Colonic mucosa (tissue), 1 donor: Measurements from ENCODE around the genes OR13G1, OR2W3, OR2T29, OR2T27 and ZNF672.

DNA sequence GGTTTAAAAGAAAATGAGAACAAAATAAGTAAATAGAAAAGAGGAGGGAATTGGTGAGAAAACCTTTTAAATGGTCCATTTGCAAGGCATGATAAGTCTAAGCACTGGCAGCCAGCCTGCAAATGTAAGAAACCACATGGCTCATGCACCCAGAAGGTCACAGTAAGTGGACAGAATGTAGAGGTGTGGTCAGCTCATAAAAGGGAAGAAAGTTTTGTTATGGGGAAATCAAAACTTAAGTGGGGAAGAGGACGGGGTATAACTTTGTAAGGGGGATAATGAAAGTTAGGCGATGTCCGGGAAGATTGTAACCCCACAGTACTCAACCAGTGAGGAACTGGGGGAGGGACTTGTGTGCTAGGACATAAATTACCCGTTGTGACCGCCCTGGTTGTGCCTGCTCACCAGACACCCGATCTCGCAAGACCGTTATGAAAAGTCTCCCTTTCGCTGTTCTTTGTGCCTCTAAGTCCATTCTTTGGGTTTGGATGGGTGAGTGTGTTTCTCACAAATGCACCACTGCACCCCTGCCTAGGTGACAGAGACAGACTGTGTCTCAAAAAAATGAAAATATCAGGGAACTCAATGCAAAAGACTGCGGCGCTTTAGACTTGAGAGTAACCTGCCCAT lies 28.5 kb upstream of the ZNF496 start:
- PRO-cap, result no peak

- PRO-cap, result no peak
These were observed 39.4 kb upstream of the NLRP3 start for GRCh38 chr1:247376461-247377148.

DNA sequence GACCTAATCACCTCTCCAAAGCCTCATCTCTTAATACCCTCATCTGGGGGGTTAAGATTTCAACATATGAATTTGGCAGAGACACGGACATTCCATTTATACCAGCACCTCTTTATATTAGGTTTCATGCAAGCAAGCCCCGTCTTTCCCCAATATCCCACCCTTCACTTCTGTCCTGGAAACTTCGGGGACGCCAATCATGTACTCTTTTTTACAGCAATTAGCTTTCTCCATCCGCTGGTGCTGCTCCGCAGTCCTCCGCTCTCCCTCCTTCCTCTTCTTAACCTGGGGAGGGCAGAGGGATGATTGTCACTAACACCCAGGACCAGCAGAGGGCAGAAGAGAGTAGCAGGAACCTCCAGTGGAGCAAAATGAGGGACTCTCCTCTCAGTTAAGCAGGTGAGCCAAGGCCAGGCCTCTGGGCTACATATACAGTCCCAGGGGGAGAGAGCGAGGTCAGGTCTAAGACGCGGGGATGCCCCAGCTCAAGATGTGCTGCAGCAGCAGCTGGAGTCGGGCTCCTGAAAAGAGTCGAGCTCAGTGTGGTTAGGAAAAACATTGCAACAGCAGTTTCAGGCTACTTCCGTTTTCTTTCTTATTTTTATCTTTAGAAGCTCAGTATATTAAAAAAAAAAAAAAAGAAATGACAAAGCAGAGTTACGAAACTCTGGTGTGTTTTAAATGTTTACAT lies 25.9 kb upstream of the NLRP3 start:
- PRO-cap, result no peak

- PRO-cap, result no peak
These were observed at the start of gene OR13G1 for GRCh38 chr1:247679530-247680164. OR13G1 (minus strand) TSS chr1:247679739.

DNA sequence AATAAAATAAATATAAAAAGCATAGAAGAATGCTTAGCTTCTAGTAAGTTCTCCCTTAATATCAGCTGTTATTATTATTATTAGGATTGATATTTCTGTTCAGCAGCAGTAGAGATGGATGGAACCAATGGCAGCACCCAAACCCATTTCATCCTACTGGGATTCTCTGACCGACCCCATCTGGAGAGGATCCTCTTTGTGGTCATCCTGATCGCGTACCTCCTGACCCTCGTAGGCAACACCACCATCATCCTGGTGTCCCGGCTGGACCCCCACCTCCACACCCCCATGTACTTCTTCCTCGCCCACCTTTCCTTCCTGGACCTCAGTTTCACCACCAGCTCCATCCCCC lies at the start of gene OR2W3:
OR2W3 (plus strand) TSS at position 115 of the 352 bp plus-strand sequence.
- PRO-cap, result no peak

GRCh38 chr1:247906100-247907161 lies 11.0 kb downstream of the OR2W3 start:
- PRO-cap, result no peak

DNA sequence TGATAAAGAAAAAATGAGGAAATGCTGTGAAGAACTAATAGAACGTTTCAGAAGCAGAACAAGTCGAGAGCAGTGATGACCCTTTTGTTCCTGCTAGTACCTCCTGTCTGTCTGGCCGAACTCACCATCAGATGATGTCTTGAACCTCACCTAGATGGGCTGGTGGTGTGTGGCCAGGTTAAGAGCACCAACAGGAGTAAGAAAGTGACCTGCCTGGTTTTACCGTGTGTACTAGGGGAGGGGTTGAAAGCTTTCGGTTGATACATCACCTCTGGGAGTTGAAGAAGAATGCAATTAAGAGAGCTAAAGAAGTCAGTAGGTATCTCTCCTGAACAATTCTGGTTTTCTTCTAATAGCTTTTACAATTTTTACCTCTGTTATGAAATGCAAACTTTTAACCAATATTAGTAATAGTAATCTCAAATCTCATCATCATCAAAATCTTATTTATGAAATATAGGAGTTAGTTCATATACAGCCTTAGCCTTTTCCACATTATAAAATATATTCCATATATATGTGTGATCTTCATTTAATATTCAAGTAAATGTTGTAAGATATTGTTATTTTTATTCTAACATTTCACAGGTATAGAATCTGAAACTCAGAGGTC lies at the start of gene OR2T29:
OR2T29 (minus strand) TSS at position 172 of the 613 bp plus-strand sequence.
- PRO-cap, result no peak

DNA sequence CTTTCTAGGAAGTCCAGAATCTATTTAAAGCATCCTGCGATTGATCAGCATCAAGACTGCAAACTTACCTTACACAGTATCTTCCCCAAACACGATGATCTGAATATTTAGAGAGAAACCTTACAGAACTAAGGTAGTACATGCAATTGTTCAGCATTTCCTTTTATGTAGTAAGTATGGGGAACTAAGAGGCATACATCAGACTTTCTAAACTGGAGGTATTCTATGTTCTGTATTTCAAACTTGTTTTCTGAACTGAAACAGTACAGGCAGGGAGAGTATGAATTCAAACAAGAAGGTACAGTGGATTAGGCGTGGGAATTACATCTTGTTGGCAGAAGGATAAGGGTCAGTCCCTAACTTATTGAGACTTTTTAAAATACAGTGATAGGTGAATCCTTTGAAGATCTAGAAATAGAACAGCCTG lies at the start of gene OR2T27:
OR2T27 (minus strand) TSS at position 153 of the 427 bp plus-strand sequence.
- PRO-cap, result no peak

DNA sequence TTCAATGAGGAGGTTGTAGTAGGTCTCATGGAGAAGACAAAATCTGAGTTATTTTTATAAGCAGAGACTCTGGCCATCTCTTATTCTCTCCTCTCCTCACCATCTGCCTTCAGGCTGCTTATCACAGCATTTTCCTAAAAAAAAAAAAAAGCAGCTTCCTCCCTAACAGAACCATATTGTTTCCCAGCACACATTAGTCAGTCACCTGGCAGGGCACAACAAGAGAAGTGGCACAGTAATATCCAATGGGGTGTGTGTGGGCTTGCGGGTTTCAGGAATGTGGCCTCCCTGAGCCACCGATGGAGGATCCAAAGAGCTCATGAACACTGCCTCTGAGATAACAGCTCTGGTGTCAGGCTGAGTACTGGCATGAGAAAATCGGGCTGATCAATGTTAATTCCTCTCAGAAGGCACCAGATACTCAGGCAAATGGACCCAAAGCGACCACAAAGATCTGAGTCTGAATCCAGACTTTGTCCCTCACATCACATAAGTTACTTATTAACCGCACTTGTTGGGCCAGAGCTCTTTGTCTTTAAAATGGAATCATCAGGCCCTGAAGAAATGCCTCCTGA lies 2.2 kb upstream of the LYPD8 start:
- PRO-cap, result no peak

DNA sequence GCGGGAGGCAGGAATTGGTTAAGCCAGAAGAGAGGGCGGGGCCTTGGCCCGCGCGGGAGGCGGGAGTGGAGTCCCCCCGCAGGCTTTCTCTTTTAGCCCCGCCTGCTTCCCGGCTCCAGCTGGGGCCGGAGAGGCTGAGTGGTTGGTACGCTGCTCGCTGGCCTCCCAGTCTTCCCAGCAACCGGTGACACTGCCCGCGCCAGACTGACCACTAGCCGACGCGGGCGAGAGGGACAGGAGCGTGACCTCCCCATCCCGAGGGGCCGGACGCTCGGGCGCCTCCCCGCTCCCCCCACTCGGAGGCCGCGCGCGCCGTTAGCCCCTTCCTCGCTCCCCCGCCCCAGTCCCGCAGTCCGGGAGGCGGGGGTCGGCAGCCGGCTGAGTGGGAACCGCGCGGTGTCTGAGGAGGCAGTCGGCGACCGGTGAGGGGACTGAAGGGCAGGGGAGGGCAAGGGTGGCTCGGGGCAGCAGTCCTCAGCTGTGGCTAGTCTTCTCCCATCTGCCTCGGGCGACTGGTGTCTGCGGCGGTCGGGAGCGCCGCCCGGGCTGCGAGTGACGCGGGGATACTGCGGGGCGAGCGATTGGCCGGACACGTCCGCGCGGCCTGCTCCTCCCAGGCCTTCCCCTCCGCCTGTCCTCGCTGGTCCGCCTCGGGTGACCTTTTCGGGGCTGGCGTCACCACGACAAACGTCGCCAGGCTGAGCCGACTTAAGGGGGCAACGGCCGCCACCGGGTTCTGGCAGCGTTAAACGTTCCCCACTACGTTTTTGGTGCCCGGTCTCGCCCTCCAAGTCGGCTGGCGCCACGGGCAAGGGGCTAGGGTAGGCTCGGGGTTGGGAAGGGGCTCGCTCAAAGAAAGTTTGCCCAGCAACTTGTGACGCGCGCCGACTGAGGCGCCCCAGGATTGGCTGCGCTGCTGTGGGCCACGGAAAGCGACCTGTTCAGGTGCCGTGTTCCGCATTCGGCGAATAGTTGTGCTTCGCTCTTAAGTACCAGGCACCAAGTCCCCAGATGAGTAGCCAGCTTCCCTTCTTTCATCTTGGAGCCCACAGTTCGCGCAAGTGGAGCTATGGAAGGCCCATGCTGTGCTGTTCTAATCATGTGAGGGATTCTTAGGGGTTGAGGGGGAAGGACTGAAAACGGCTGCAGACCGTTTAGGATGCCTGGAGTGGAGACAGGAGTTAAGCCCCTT lies at the start of gene ZNF672:
ZNF672 (plus strand) TSS at position 95 of the 1,192 bp plus-strand sequence.
- PRO-cap, result bidirectional peak, plus-strand start at position 118 of the sequence, minus-strand start outside the sequence; bidirectional peak, plus-strand start at position 660 of the sequence, minus-strand start at position 633 of the sequence; bidirectional peak, plus-strand start at position 960 of the sequence, minus-strand start at position 794 of the sequence